Right atrium auricular region (tissue), 2 donors: ENCODE data around the genes KNCN, TEX38, CYP4B1 and CYP4A11.

- PRO-cap: no peak
- RAMPAGE, long total RNA, 2 experiments: no peak in any of the 2 experiments
Observed at GRCh38 chr1:46188005-46188515, 10.2 kb downstream of the POMGNT1 start.

GRCh38 chr1:46188516-46189381 is 9.5 kb downstream of the POMGNT1 start:
- PRO-cap: no peak
- RAMPAGE, long total RNA, 2 experiments: no peak in any of the 2 experiments

- PRO-cap: no peak
- RAMPAGE, long total RNA, 2 experiments: no peak in any of the 2 experiments
Observed at GRCh38 chr1:46192012-46192759, 6.0 kb downstream of the POMGNT1 start.

DNA sequence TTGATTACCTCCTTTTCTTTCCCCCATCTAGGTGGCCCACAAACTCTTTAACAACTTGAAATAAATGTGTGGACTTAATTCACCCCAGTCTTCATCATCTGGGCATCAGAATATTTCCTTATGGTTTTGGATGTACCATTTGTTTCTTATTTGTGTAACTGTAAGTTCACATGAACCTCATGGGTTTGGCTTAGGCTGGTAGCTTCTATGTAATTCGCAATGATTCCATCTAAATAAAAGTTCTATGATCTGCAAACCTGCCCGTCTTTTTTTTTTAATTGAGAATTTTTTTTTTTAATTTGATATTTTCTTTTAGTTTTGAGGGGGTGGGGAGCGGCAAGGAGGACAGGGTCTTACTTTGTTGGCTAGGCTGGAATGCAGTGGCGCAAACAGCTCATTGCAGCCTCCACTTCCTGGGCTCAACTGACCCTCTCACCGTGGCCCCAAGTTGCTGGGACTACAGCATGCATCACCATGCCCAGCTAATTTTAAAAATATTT is 13.1 kb downstream of the UQCRH start:
- PRO-cap: no peak
- RAMPAGE, long total RNA, 2 experiments: no peak in any of the 2 experiments

GRCh38 chr1:46362114-46362627 is 21.6 kb downstream of the NSUN4 start:
- PRO-cap: no peak
- RAMPAGE, long total RNA, 2 experiments: no peak in any of the 2 experiments

DNA sequence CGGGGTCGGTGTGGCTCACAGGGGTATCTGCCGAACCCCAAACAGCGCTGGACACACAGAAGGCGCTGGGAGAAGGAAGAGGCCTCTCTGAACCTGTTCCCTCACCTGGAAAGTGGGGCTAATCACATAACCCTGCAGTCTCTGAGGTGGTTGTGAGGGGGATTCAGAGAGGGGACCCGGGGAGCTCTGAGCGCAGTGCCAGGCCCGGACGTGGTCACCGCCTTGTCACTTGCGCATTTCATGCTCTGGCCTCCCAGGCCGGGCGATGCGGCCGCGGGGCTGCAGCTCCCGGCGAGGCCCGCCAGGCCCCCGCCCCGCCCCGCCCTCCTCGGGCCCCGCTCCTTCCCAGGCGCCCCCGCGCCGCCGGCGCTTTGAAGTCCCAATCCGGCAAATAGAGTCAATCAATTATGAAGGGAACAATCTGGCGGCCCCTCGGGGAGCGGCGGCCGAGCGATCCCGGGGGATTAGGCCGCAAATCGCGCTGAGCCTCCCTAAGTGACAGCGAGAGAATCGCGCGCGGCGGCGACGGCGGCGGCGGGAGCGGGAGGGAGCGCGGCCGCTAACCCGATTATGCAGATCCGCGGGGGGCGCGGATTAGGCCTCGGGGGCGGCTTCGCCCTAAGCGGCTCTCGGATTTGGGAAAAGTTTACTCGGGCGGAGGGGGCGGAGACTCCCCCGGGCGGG is 23.3 kb upstream of the DMBX1 start:
- PRO-cap: no peak
- RAMPAGE, long total RNA, 2 experiments: no peak in any of the 2 experiments

DNA sequence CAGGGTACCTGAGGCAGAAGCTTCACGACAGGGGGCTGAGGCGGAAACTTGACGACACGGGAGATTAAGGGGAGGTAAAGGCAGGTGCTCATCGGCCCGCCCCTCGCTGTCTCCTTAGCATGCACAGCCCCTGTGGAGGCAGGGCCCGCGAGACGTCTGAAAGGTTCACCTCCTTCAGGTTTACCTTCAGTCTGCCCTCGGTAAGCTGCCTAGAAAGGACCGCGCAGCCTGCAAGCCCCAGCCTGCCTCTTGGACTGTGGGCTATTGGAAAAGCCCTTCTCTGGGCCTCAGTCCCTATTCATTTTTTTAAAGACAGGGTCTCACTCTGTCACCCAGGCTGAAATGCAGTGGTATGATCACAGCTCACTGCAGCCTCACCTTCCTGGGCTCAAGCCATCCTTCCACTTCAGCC is 12.3 kb downstream of the TMEM275 start:
- PRO-cap: no peak
- RAMPAGE, long total RNA, 2 experiments: no peak in any of the 2 experiments

GRCh38 chr1:46551408-46551829 is at the start of gene KNCN:
Gene KNCN (minus strand): TSS chr1:46551647.
- PRO-cap: no peak
- RAMPAGE, long total RNA, 2 experiments: no peak in any of the 2 experiments

DNA sequence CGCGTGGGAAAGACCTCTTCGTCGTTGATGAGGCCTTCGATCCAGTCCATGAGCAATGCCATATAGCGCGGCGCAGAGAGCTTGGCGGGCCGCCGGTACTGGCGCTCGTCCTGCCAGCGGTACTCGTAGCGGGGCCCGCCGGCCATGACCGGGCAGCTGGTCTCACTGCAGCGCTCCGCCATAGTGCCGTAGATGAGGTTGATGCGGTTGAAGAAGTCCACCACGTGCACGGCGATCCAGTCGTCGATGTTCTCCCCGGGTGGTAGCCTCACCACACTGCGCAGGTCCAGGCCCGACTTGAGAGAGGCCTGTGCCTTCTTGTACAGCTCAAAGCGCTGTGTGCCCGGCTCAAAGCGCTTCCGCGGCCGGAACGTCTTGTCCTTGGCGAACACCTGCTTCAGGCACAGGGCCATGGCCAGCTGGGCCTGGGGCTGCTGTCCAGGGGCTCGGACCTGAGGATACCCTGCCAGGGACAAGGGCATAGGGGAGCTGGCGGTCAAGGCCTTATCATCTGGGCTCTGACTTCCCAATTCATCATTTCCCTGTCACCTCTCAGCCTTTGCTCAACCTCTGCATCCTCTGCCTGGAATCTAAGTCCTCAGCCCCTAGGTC is 3.6 kb downstream of the MOB3C start:
- PRO-cap: no peak
- RAMPAGE, long total RNA, 2 experiments: no peak in any of the 2 experiments

DNA sequence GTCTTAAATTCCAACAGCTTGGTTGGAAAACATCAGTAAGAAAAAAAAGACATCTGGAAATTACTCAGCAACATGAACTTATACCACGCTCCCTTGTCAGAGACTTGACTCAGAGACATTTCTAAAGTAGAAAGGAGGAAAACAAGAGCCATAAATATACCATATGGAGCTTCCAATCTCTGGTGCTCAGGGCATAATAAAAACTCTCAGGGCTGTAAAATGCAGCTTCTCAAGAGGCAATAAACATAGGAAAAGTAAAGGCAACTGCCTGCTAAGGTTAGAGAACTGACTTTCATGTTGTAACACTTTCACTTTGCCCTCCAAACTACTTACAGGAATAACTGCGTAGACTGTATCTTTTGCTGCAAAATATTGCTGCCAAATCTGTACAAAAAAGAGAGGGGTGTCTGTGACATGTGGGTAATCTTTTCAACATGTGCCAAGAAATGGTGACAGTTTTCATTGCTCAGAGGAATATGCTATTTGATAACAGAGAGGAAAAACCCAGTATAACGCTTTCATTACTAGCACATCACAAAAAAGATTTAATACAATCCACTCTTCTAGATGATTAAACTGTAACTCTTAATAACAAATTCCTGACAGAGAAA is 14.6 kb downstream of the ATPAF1 start:
- PRO-cap: no peak
- RAMPAGE, long total RNA, 2 experiments: no peak in any of the 2 experiments

- PRO-cap: no peak
- RAMPAGE, long total RNA, 2 experiments: no peak in any of the 2 experiments
Observed at GRCh38 chr1:46671690-46672005, at the start of gene TEX38. Gene TEX38 (plus strand): TSS chr1:46671854.

DNA sequence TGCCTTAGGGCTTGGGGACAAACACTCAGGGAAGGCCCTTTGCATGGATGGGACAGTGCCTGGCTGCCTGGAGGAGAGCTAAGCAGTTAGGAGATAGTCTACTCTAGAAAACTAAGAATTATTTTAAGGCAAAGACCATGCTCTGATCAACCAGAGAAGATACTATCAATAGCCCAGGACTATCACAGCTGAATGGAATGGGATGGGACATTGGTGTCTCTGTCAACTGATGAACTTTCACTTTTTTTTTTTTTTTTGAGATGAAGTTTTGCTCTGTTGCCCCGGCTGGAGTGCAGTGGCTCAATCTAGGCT is 308 bp downstream of the TEX38 start:
- PRO-cap: no peak
- RAMPAGE, long total RNA, 2 experiments: no peak in any of the 2 experiments

DNA sequence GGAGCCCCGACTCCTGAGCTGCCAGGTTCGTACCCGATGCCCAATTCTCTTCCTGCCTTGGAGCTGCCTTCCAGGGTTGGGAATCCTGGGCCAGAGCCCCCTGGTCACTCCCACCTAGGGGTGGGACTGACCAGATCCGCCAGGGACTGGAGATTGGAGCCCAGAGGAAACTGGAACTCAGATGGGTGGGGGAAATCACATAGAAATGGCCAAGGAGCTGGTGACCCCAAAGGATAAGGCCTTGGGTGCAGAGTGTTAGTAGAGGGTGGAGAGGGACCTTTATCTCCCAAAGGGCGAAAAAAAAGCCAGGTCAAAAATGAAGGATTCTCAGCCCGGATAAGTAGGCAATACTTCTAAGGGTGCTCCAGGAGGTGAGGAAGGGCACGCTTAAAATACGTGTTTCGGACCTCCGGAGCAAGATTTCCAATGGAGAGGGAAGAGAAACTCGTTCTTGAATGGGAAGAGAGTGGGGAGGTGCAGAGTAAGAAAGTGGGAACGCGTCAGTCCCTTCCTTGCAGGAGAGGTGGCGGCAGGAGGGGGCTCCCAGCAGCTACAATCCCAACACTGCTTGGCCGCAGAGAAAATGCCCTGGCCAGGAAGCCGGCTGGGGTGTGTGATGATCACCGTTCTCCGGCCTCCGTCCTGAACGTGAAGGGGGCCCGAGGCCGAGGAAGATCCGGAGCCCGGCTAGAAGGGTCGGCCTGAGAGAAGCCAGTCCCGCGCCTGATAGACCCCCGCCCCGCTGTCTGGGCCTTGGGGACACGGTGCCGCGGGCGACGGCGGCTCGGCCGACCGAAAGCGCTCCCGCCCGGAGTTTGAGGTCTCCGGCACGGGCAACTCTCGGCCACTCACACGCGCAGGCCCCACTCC is 572 bp downstream of the EFCAB14 start:
- PRO-cap: no peak
- RAMPAGE, long total RNA, 2 experiments: no peak in any of the 2 experiments

- PRO-cap: no peak
- RAMPAGE, long total RNA, 2 experiments: no peak in any of the 2 experiments
Observed at GRCh38 chr1:46724851-46725641, 6.1 kb upstream of the EFCAB14 start.

GRCh38 chr1:46749348-46749779 is 30.4 kb upstream of the EFCAB14 start:
- PRO-cap: no peak
- RAMPAGE, long total RNA, 2 experiments: no peak in any of the 2 experiments

DNA sequence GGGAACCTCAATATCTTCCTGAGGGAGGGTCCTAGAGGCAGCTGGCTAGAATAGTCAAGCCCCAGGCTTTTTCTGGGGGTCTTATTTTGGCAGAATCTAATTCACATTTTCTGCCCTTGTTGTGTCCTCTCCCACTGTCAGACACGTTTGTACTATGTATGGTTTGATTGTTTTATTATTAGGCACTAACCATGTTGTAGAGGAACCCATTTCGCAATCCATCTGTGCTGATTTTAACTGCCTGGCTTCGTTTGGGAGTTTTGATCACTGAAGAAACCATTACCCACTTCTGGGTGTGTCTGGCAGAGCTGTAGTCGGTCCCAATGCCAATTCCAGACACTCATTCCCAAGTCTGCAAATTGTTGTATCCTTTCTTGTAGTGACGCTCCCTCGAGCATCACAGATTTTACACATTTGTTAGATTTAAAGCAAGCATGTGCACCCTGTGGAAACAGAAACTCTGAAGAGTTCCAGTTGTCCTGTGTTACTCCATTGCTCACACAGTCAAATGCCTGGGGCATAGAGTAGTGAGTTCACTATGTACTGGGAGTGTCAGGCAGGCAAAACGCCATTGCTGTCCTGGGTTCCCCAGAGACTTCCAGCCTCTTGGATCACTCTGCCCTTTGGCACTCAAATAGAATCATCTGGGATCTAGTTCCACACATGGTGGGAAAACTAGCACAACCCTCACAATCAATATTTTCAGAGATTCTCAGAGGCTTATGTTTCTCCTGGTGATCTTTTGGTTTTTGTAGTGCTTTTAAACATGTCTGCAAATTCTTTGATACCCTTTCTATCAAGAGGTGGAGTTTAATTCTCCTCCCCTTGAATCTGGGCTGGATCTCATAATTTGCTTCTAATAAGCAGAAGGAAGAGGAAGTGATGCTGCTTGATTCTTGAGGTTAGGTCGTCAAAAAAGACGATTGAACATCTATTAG is 31.1 kb upstream of the EFCAB14 start:
- PRO-cap: bidirectional peak, plus-strand start at position 263 of the sequence, minus-strand start at position 149 of the sequence; bidirectional peak, plus-strand start at position 637 of the sequence, minus-strand start at position 514 of the sequence
- RAMPAGE, long total RNA, 2 experiments: no peak in any of the 2 experiments

DNA sequence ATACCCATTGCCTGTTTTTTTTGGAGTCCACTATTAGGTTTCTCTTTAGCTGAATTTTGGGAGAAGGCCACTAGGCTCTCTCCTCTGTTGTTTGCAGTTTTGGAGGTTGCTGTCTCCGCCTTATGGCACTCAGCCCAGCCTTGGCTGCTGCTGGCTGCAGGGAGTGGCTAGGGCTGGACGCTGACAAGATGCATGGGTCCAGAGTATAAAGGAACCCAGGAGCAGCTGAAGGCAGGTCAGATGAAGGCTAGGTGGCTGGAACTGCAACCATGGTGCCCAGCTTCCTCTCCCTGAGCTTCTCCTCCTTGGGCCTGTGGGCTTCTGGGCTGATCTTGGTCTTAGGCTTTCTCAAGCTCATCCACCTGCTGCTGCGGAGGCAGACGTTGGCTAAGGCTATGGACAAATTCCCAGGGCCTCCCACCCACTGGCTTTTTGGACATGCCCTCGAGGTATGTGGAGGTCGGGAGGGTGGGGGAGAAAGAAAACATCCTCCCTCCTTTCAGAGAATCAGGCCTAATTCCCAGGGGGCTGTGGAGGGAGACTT is at the start of gene CYP4B1:
CYP4B1 (plus strand) TSS at position 234 of the 544 bp plus-strand sequence.
- PRO-cap: bidirectional peak, plus-strand start at position 234 of the sequence, minus-strand start at position 93 of the sequence
- RAMPAGE, long total RNA, 2 experiments: no peak in any of the 2 experiments

- PRO-cap: bidirectional peak, plus-strand start at chr1:46820834, minus-strand start at chr1:46820600
- RAMPAGE, long total RNA, 2 experiments: no peak in any of the 2 experiments
Observed at GRCh38 chr1:46820318-46821386, 21.8 kb downstream of the CYP4B1 start.

DNA sequence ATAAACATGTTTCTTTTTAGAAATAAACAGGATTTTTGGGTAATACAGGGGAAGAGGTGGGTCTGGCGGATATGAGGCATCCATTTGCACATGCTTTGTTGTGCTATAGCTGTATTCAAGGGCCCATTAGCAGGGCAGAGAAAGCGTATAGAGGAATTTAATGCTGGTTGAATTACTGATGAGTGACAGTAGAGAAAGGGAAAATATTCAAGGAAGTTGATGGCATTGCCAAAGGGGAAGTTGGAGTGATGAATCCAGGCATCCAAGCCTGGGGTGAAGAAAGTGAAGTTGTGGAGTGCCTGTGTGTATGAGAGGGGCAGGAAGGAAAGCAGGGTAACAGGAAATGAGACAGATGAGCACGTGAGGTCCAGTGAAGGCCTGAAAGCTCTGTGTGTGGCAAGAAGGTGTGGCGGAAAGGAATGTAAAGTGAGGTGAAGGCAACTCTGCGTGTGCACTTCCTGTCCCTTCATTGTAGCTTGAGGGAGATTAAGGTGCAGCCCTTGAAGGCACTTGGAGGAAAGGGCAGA is 58.6 kb downstream of the CYP4B1 start:
- PRO-cap: no peak
- RAMPAGE, long total RNA, 2 experiments: no peak in any of the 2 experiments

GRCh38 chr1:46940682-46941715 is at the start of gene CYP4A11:
Gene CYP4A11 (minus strand): TSS chr1:46941476.
- PRO-cap: no peak
- RAMPAGE, long total RNA, 2 experiments: no peak in any of the 2 experiments